ENCODE results near the genes MID2, TEX13B, COL4A5, DCX, AMOT and PLS3.

GRCh38 chrX:107721158-107721724 is 54.3 kb downstream of the TSC22D3 start:
- RRBS = no CpG with 5 or more reads among the region's 11 CpGs

GRCh38 chrX:107721894-107722995 is 53.3 kb downstream of the TSC22D3 start:
- RRBS = no CpG with 5 or more reads among the region's 7 CpGs

GRCh38 chrX:107731692-107732637 is 43.6 kb downstream of the TSC22D3 start:
- RRBS = no CpG with 5 or more reads among the region's 12 CpGs

DNA sequence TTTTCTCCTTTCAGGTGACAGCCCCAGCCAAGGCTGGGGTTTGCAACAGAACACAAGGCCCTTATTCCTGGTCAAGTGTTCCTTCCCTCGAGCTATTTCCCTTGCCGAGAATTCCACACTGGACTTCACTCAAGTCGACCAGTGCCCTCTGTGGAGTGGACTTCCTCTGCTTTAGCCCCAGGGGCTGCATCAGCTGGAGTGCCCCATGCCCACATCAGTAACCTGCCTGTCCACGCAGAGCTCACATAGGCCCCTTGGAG is 19.0 kb downstream of the TSC22D3 start:
- RRBS = no CpG with 5 or more reads among the region's 4 CpGs

DNA sequence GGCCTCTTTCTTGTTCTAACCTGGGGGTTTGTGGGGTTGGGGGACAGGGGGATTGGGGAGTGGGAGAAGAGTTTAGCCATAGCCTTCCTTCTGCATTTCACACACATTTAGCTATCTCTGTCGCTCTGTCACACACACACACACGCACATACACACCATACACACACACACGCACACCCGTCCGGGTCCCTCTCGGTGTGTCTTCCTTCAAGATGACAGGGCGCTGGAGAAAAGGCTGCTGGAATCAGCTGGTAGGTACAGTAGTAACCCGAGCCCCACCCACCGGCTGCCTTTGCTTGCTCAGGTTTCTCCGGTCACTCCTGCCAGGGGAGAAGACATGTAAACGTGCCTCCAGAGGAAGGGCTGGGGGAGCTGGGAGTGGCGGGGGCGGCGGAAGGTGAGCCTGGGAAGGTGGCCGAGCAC is at the start of gene MID2:
Gene MID2, plus strand, starts transcription at position 317 of the 423 bp plus-strand sequence.
- RRBS = 2% methylated on average over 4 of the region's 15 CpGs

GRCh38 chrX:107982248-107982653 is at the start of gene TEX13B:
Gene TEX13B (minus strand): TSS chrX:107982370.
- RRBS = no CpG with 5 or more reads among the region's 6 CpGs

DNA sequence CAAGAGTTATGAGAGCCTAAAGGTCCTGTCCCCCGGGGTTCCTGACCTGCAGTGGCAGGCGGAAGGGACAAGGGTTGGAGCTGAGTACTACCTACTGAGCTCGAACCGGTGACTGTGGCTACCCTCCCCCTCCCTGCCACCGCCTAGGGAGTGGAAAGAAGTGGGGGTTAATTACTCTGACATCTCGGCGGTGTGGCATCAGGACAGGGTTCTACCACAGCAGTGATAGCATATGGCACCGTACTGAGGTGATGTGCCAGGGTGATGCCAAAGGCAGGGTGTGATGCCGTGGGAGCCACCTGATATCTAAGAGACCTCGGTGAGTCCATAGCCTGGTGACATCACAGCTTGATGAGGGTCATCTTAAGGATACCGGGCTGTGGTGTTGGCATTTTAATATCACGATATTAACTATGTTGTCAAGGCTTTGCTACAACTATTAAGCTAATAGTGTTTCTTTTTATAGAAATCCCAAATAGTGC is 401 bp downstream of the ATG4A start:
- RRBS = under 1% methylated on average over 4 of the region's 12 CpGs

GRCh38 chrX:108439153-108440272 is at the start of gene COL4A5:
Gene COL4A5 (plus strand): TSS chrX:108439838.
- RRBS = 12% methylated on average over 7 of the region's 28 CpGs

- RRBS = no CpG with 5 or more reads among the region's 5 CpGs
These were observed 112.0 kb upstream of the TMEM164 start for GRCh38 chrX:109890966-109891243.

DNA sequence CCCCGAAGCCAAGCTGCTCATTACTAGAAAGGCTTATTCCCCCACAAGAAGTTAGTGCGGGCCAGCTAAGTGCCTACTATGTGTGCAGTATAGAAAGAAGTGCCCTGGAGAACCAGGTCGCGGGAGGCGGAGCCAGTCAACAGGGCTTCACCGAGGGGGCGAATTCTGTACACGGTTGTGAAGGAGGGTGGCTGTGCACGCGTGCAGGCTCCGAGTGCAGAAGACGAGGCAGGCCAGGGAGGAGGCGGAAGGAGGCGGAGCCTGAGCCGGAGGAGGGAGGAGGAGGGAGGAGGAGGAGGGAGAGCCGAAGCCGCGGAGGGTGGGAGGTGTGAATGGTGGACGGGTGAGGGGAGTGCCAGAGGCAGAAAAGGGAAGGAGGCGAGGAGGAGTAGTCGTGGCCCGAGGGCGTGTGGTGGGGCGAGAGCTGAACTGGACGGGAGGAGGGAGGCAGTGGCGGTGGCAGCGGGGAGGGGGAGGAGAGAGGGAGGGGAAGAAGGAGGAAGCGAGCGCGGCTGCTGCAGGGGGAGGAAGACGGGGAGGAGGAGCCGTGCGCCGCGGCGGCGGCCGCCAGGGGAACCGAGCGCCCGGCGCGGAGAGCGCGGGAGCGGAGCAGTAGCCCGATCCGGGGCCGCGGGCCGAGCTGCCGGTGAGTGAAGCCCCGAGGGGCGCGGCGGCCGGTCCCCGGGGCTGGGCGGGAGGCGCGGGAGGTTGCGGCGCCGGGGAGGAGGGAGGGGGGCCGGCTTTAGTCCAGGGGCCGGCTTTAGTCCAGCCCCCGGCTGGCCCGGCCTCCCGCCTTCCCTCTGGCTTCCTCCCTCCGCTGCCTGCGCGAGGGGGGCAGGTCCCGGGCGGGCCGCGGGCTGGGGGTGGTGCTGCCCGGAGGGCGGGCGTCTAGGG is 540 bp upstream of the TMEM164 start:
- RRBS = 1% methylated on average over 16 of the region's 79 CpGs

- RRBS = no CpG with 5 or more reads among the region's 9 CpGs
These were observed 52.4 kb downstream of the TMEM164 start for GRCh38 chrX:110055174-110055874.

GRCh38 chrX:111411944-111412356 is at the start of gene DCX:
Gene DCX (minus strand): TSS chrX:111412192.
- RRBS = no CpG with 5 or more reads among the region's 3 CpGs

DNA sequence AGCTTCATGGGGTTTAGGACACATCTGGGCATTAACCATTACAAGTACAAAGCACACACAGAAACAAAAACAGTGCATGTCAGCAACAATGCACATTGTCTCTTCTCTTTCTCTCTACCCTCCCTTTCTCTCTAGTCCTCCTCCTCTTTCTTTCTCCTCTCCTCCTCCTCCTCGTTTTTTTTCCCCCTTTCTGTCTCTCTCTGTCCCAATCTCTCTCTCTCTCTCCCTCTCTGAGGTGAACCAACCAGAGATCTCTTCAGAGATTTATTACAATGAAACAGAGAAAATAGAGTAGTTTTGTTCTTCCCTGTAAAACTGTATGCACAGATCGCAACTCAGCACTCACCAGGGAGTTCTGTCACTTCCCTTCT is 54.3 kb upstream of the LHFPL1 start:
- RRBS = no CpG with 5 or more reads among the region's 2 CpGs

GRCh38 chrX:112840239-112841565 is at the start of gene AMOT:
Gene AMOT (minus strand): TSS chrX:112840831.
- RRBS = 4% methylated on average over 6 of the region's 95 CpGs

DNA sequence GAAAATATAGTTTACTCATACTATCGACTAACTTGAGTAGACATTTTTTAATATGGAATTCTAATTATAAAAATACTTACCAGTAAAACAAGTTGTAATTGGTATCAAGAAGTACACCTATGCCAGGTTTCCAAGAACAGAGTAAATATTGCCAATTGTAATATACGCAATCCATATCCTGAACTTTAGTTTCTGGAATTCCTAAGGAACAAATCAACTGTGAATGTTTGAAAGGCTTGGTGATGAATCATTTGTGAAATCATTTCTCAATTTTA is 3.8 kb downstream of the IL13RA2 start:
- RRBS = no CpG with 5 or more reads among the region's 2 CpGs

DNA sequence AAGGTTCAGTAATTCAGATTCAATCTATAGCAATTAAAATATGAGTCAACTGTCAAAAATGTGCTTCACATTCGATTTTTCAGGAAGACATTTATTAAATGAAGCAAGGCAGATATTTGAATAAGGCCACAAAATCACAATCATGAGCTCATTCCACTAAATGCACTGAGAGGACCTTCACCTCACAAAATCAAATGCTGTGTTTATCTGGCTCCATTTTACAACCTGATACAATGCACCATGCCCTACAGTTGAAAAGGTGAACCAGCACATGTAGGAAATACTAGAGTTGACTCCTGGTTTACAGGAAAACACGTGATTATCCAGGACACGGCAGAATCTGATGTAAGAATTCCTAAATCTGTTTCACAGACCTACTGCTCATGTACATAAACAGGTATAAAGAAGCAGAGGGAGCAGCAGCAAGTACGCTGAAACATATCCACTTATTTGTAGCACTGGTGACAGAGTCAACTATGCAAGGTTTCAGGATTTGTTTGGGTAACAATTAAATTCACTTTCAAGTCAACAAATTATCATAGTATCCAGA is 4.2 kb downstream of the LRCH2 start:
- RRBS = no CpG with 5 or more reads among the region's 4 CpGs

GRCh38 chrX:115561100-115562142 is at the start of gene PLS3:
Gene PLS3 (plus strand): TSS chrX:115561174.
- RRBS = 2% methylated on average over 7 of the region's 72 CpGs

DNA sequence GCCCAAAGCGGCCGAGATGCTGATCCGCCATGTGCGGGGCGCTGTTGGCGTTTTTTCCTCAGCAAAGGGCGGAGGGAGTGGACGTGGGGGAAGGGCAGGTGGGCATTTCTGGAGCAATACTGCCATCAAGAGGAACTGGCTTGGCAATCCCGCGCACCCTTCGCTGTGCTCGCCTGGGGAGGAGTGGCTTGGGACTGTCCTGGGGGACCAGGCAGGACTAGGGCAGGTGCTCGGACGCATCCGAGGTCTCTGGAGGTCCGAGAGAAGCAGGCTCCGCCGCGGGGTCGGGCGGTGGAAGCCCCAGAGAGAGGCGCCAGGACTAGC is 174.2 kb downstream of the PLS3 start:
- RRBS = no CpG with 5 or more reads among the region's 22 CpGs

- RRBS = no CpG with 5 or more reads among the region's 5 CpGs
These were observed 234.6 kb upstream of the AGTR2 start for GRCh38 chrX:115935821-115936520.

Data from GM19239 (cell line).